ENCODE measurements around a stretch of chr1.

DNA sequence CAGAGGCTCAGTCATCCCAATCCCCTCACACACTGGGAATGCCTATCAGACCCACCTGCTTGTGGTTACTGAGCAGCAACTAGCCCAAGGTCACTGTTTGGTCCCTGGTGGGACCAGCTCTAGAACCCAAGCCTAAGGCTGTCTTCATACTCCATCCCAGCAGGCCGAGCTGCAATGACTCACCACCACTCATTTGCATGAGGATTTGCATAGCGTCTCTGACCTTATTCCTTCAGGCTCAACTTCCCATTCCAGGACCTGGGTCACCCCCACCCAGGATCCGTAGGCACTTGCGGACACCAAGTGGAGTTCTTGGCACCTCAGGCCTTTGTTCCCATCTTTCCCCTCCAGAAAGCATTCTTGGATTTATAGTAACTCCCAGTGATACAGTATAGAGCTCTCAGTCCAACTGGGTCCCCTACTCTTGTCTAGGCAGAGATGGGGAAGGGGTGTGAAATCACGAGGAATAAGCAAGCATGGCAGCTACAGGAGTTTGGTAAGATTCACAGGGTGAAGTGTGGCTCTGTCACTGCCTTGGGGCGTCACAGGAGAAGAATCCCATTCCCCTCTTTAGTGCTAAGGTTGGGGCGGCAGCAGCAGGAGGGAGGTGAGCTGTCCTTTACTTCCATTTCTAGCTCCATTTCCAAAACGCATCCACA lies 8.9 kb downstream of the MEF2D start:
- CAGE, long polyA plus RNA, result no peak
- RRBS, result no CpG with 5 or more reads among the region's 8 CpGs

GRCh38 chr1:156494100-156494887 lies 6.3 kb downstream of the MEF2D start:
- CAGE, long polyA plus RNA, result no peak
- RRBS, result no CpG with 5 or more reads among the region's 8 CpGs

GRCh38 chr1:156500856-156501317 lies 312 bp upstream of the MEF2D start:
- CAGE, long polyA plus RNA, result no peak
- RRBS, result 1% methylated on average over 44 of the region's 46 CpGs

GRCh38 chr1:156507936-156509349 lies 7.9 kb upstream of the MEF2D start:
- CAGE, long polyA plus RNA, result no peak
- RRBS, result no CpG with 5 or more reads among the region's 14 CpGs

DNA sequence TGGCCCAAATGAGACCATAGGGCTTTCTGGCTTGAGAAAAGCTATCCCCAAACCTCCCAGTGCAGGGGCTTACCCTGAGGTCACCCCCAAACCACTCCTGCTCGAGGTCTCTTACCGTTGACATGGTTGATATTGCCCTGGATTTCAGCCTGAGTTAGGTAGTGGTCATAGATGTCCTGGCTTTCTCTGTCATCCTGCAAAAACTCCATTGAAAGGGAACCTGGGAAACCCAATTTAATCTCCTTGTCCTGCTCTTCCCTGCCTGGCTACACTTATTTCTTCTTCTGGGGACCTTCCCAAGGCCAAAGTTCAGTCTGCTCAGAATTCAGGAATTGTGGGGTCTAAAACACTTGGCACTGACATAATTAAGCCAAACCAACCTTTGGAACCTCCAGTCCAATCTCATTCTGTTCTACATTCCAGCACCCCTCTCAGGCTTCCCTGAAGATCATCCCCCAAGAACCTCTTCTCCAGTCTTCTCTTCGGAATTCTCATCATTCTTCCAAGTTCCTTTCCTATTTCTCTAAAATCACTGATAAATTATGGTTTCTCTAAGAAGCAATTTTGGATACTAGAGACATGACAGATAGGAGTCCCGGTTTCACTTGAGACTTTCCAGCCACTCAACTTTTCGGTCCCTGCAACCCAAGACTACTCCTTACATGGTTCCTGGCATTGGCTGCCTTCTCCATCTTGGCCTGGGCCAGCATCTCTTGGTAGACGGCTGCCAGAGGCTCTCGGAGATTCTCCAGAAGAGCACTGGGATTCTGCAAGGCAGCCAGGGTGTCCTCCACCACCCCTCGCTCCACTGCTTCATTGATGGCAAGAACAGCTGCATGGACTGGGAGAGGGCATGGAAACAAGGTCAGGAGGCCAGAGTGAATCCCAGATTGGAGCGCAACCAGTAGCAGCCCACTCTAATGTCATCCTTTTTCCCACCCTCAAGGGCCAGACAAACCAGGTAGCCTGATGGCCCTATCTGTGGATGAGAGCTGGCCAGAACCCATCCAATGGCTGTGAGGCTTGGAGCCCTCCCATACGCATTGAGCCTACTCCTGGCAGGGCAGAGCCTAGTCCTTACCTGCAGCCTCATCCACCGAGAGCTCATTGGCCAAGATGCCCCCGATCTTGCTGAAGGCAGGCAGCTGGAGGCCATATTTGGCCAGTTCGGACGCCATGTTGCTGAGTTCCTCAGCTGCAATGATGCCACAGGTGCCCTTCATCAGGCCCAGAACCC lies 9.5 kb downstream of the IQGAP3 start:
- CAGE, long polyA plus RNA, result no peak
- RRBS, result no CpG with 5 or more reads among the region's 14 CpGs

GRCh38 chr1:156586980-156587330 lies 4.6 kb upstream of the NAXE start:
- CAGE, long polyA plus RNA, result no peak
- RRBS, result no CpG with 5 or more reads among the region's 2 CpGs

GRCh38 chr1:156596136-156597396 lies 5.0 kb downstream of the NAXE start:
- CAGE, long polyA plus RNA, result no peak
- RRBS, result no CpG with 5 or more reads among the region's 6 CpGs

GRCh38 chr1:156691507-156692197 lies 13.7 kb downstream of the CRABP2 start:
- CAGE, long polyA plus RNA, result no peak
- RRBS, result no CpG with 5 or more reads among the region's 14 CpGs

- CAGE, long polyA plus RNA, result no peak
- RRBS, result no CpG with 5 or more reads among the region's 15 CpGs
These were observed 19.1 kb downstream of the LRRC71 start for GRCh38 chr1:156939285-156940122.

GRCh38 chr1:156972546-156973278 lies 52.3 kb downstream of the LRRC71 start:
- CAGE, long polyA plus RNA, result no peak
- RRBS, result no CpG with 5 or more reads among the region's 1 CpG

DNA sequence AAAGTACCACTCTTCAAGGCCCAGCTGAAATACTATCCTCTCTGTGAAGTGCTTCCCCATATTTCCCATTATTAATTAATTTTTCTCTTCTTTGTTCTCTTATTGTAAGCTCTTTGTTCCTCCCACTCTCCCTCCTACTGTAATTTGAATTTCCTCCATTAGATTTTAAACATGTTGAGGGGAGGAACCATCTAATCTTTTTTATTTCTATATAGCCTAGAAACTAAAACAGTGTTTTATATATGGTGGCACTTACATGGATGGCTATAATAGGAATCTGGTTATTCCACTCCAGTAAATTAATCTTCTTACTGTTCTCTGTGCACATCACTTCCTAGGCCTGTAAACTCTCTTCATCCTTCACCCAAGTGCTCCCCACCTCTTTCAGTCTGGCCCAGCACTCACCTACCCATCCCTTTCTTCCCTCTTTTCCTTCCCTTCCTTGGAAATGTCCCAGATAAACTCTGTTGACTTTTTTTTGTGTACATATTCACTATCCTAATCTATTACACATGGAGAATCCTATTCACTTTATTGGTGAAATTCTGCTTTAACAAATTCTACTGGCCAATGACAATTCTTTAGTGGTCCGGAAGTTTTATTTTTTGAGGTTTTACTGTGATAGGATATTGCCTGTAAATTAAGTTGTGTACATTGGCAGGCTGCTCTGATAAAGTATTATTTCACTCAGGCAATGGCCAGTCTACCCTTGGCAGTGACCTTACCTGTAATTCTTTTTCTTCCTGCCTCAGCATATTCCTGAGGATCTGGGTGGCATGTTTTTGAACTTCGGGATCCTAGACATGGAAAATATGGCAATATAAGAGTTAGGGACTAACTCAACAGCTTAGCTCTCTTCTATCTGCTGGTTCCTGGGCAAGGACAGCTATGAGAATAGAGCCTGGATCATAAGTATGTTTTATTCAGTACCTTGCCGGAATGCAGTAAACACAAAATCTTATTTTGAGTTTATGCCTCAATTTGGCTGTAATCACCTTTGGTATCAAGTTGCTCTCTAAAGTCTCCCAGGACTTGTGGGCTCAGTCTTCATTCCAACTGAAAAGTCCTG lies 56.2 kb downstream of the LRRC71 start:
- CAGE, long polyA plus RNA, result no peak
- RRBS, result no CpG with 5 or more reads among the region's 3 CpGs

DNA sequence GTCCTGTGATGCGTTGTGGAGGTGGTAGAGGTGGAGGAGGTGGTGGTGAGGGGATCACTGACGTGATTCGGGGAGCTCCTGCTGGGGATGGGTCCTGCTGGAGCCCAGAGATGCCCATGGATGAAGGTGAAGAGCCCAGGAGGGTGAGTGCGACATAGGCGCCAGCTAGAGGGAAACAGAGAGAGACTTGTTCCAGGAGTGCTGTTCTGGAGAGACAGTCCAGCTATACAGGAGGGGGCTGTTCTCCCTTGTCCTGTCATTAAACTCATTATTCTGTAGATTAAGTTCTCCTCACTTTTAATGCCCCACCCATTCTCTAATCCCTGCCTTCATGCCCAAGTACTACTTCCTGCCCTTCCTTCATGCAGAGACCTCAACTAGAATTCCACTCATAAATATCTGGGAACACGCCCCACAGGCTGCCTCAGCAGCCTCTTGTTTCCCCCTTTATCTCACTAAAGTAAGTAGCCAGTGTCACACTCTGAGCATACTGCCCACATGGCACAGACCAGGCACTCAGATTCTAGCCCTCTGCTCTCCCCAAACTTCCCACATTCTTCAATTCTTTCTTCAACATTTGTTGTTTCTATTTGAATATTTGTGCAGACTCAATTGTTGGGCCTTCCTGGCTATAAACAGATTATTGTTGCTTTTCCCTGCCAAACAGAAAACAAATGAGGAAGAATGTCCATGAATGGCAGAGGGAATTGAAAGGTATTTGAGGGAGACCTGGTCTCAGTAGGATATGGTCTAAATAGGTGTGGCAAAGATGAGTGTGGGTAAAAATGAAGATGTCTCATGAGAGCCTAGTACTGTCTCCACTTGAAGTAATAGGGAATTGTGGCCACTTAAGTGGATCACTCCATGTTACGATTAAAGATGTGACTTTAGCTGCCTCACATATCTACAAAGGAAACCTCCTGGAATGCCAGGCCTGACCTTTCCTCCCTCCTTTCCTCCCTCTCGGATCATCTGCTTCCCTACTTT lies 58.1 kb downstream of the LRRC71 start:
- CAGE, long polyA plus RNA, result no peak
- RRBS, result no CpG with 5 or more reads among the region's 8 CpGs

- CAGE, long polyA plus RNA, result no peak
- RRBS, result no CpG with 5 or more reads among the region's 7 CpGs
These were observed 30.9 kb downstream of the ARHGEF11 start for GRCh38 chr1:157014327-157015337.

DNA sequence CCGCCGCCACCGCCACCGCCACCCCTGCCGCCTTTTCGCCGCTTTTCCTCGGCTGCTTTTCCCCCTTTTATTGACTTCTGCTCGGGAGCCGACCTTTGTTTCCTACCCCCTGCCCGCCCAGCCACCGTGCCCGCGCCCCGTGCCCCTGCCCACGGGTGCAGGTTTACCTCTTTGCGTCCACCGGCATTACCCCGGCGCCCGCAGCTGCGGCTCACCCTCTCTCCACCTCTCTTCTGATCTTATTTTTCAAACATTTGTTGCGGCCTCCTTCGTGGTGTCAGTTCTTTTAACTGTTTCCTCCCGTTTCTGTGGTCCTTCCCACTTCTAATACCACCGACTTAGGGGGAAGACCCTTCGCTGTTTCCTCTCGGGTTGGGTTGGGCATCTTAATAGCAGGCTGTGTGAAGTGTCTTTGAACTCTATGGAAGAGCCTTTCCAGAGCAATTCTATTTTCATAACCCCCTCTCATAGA lies 723 bp upstream of the ARHGEF11 start:
- CAGE, long polyA plus RNA, result no peak
- RRBS, result no CpG with 5 or more reads among the region's 28 CpGs

DNA sequence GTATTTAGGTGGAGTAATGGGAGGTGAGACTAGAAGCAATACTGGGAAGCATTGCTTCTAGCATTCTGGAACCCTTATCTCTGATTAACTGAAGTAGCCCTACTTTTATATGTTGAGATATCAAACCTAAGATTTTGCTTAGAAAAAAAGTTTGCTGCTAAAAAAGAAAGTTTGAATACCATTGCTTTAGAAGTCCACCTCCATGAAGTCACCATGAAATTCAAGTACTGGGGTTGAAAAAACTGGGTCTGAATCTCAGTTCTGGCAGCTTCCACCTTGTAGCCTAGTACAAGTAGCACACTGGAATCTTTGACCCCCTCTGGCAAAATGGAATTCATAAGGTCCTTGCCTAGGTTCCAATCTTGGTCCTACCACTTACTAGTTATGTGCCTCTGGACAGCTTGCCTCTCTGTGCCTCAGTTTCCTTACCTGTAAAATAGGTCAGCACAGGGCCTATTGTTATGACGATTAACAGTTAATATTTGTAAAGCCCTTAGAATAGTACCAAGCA lies 7.9 kb downstream of the ETV3 start:
- CAGE, long polyA plus RNA, result no peak
- RRBS, result no CpG with 5 or more reads among the region's 1 CpG

DNA sequence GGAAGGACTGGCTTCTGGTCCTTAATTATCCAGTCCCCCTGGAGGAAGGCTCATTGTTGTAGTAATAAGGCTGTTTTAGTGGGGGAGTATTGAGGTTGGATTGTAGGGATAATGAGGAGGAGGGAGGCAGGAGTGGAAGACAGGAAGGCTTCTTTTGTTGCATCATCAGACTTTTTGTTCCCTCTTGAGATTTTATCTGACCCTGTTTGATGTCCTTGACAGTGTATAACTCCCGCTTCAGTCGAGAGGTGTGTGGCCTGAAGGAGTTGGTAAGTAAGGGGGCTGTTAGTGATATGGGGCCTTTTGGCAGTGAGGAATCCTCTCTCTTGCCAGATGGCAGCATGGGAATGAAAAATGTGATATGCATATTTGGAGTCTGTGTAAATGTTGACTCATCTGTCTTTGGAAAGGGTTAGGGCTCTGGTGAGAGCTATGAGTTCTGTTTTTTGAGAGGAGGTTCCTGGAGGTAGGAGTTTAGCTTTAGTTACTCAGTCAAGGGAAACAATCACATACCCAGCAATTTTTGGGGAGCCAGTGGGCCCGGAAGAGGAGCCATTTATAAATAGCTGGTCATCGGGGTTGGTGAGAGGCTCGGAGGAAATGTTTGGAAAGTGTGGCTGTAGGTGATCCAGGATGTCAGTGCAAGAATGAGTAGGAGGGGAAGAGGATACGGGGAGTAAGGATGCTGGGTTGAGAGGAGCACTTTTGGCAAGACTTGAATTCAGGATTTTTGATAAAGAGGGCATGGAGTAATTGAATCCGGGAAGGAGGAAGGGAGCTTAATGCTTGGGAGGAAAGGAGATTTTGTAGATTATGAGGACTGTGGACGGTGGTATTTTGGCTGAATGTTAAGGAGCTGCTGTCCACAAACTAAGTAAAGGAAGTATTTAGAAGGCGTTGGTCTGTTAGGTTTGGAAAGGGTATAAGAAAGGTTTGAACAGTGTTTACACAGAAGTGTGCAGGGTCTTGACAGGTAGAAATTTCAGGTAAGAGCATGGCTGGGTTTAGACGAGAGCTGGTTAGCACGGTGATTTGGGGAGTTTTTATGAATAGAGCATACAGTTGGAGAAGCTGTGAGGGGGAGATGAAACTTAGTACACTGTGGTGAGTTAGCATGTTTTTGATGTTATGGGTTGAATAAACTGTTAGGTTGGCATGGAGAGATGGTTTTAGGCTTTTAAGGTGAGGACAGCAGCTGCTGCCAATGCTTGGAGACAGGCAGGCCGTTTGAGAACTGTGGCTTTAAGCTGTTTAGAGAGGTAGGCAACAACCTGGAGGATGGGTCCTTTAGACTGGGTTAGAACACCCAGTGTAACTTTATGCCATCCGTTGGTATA lies 136.9 kb upstream of the ETV3 start:
- CAGE, long polyA plus RNA, result no peak
- RRBS, result no CpG with 5 or more reads among the region's 13 CpGs

DNA sequence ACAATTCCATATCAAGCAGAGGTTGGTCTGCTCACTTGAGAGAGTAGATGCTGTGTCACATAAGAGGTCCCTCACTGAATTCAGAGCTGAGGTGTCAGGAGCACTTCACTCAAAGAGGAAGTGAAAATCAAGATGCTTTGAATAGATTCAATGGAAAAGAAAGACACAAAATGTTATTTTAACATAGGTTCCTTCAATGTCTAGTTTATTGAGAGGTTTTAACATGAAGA lies 4.3 kb upstream of the FCRL3 start:
- CAGE, long polyA plus RNA, result no peak

- CAGE, long polyA plus RNA, result no peak
- RRBS, result no CpG with 5 or more reads among the region's 5 CpGs
These were observed 29.8 kb downstream of the SMIM42 start for GRCh38 chr1:158098295-158098779.

GRCh38 chr1:158112894-158113921 lies 14.9 kb downstream of the SMIM42 start:
- CAGE, long polyA plus RNA, result no peak
- RRBS, result 3% methylated on average over 10 of the region's 65 CpGs

DNA sequence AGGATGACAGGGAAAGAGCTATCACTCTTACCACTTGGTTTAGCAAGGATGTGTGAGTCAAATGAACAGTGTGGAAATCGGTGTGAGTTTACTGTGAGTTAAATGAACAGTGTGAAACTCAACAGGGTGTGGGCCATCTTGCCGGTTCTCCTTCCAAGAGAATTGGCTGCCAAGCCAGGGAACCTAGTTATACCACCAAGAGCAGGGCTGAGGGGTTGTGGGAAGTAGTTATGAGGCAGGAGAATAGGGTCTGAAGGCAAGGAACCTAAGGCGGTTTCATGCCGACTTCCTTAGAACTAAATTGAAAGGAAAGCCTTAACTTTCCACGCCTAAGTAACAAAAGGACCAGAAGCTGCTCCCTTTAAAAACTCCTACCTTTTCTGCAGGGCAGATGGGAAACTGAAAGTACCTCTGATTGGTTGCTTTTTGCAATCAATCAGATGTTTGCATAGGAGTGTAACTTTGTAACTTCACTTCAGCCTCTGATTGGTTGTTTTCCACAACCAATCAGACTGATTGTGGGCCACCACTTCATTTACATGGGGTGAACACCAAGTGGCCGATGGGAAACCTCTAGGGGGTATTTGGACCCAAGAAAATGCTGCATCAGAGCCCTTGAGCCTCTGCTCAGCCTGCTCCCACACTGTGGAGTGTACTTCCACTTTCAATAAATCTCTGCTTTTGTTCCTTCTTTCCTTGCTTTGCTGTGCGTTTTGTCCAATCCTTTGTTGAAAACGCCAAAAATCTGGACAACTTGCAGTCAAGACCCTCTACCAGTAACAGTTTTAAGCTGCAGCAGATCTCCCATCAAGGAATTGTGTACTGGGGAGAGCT lies 19.7 kb upstream of the SMIM42 start:
- CAGE, long polyA plus RNA, result no peak
- RRBS, result no CpG with 5 or more reads among the region's 8 CpGs